Mesothelial cell of epicardium (in vitro differentiated cells): ENCODE measurements around a stretch of chr7.

DNA sequence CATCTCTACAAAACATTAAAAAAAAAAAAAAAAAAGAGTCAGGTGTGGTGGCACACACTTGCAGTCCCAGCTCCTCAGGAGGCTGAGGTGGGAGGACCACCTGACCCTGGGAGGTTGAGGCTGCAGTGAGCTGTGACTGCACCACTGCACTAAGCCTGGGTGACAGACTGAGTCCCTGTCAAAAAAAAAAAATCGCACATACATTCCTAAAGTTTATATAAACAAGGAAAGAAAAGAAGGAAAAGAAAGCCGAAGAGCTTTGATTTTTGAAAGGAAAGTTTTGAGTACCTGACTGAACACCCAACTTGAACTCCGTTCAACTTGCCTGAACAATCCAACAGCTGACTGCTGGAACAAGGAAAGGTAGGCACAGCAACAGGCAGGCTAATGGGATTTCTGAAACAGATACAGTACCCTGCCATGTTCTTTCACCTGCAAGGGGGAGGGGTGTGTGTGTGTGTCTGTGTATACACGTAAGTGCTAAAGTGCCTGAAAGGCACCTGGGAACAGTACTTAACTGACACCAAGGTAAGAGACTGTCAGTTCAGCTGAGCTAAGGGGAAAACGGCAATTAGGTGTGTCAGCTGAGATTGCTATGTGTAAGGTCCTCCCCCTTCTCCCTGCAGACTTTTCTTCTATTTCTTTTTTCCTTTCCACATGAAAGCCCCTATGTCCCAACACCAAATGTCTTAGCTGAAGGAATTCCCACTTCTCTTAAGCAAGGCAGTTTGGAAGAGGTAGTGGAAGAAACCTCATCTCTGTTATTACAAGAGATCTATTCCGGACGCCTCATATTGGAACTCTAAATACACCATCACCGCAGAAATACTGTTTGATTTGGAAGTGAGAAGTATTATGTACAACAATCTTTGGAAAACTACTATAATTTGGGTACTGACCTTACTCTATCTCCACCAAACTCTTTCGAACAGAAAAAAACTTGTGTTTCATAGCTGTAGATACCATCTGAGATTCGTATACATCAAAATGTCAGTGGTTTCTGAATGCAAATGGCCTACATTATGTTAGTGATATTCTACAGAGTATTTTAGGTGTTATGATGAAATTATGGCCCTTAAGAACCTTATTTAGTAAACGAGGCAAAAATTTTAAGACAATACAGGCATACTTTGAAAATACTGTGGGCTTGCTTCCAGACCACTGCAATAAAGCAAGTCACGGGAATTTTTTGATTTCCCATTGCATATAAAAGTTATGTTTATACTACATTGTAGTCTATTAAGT is 26.9 kb downstream of the NAMPT start:
- PRO-cap, result no peak

DNA sequence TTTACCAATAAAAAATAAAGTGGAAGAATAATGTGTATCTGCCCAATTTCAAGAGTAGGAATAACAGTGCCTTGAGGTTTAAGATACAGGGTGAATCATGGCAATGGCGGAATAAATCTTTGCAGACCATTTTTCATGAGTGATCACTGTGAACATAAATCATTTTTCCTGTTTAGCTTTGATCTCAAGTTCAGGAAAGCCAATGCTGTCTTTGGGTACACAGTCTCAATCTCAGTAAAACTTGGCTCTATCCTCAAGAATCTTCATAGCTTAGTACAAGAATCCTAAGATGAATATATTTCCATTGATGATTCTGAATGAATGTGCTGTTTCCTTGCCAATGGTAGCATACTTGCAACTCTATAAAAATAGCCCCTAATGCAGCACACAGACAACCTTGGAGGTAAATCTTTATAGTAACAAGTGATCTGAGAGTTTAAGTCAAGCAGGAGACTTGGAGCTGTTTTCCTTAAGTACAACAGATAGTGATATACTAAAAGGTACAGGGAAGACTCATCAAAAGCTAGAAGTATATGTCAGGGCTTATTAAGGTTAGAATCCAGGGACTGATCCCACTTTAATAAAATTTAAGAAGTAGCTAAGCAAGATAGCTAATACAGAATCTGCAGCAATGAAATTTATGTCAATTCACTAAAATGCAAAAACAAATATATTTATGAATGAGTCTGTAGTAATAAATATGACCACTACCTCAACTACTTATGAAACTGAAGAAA is 6.7 kb downstream of the NAMPT start:
- PRO-cap, result no peak

DNA sequence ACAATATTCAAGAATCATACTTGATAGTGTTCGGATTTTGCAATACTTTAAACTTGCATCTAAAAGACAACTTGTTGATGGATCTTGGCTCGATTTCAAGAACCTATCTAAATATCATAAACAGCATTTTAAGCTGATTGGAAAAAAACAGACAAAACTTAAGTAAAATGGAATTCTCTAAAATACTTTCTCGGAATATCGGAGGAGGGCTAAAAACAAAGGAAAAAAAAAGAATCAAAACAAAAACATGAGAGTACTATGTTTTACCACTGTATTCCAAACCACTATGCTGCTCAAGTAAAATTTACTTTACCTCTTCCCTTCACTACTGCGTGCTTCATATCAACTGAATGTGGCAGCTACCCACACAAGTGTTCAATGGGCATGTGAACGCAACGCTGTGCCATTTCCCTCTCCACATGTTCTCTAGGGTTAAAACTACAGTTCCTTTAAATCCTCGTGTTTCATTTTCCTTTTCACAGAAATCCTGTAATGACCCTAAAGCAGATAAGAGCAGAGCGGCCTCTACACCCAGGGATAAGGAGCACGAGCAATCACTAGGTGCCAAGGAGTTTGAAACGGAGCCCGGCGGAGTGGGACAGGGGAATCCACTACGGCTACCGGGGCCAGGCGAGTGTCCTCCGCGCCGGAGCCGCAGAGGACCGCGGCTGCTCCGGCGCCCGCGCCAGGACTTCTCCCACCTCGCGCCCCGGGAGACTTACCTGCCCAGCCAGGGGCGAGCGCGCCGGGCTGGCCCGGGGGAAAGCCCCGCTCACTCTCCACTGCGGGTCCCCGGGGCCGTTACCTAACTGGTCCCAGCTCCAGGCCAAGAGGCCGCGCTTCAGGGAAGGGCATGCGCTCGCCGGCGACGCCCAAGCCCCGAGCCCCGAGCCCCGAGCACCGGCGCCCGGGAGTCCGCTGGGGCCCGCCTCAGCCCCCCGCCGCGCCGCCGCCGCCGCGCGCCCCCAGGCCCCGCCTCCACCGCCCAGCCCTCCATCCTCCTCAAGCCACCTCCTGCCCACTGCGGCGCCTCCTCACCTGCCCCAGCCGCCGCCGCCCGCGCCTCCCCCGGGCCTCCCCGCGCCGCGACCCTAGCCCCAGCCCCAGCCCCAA is 801 bp downstream of the NAMPT start:
- PRO-cap, result unidirectional peak, plus-strand start at position 567 of the sequence; bidirectional peak, plus-strand start at position 775 of the sequence, minus-strand start at position 696 of the sequence

GRCh38 chr7:106415358-106415825 is 130.6 kb upstream of the NAMPT start:
- PRO-cap, result no peak

- PRO-cap, result no peak
These were observed 136.7 kb upstream of the NAMPT start for GRCh38 chr7:106421294-106422007.

- PRO-cap, result no peak
These were observed 176.5 kb downstream of the CCDC71L start for GRCh38 chr7:106484475-106484846.

- PRO-cap, result no peak
These were observed 130.8 kb downstream of the CCDC71L start for GRCh38 chr7:106530080-106530596.

- PRO-cap, result no peak
These were observed 14.0 kb downstream of the PIK3CG start for GRCh38 chr7:106879056-106879485.

- PRO-cap, result no peak
These were observed 25.0 kb downstream of the PRKAR2B start for GRCh38 chr7:107069328-107070127.

GRCh38 chr7:107182428-107182731 is 13.6 kb downstream of the HBP1 start:
- PRO-cap, result no peak

DNA sequence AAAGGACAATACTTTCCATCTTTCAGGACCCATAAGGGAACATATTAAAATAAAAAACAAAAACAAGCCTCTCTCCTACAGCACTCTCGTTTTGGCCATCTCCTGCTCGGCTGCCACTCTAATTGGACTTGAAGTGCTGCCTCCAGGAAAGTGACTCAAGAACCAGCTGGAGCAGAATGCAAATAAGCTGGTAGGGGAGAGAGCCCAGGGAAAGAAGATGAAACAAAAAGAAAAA is 65.6 kb downstream of the HBP1 start:
- PRO-cap, result no peak

DNA sequence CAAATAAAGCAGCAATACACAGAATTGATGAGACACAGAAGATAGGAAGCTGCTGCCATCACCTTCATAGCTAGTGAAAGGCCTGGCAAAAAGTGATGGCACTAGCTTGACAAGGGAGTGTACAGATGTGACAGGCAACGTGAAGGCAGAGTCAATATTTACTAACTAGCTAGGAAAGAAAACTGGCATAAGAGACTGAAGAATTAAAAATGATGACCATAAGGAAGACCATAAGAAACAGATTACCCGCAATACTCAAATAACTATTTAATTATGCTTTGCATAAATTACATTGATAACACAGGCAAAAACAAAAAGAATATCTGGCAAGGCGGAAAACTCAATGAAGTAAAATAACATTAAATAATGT is 9.5 kb downstream of the GPR22 start:
- PRO-cap, result no peak

DNA sequence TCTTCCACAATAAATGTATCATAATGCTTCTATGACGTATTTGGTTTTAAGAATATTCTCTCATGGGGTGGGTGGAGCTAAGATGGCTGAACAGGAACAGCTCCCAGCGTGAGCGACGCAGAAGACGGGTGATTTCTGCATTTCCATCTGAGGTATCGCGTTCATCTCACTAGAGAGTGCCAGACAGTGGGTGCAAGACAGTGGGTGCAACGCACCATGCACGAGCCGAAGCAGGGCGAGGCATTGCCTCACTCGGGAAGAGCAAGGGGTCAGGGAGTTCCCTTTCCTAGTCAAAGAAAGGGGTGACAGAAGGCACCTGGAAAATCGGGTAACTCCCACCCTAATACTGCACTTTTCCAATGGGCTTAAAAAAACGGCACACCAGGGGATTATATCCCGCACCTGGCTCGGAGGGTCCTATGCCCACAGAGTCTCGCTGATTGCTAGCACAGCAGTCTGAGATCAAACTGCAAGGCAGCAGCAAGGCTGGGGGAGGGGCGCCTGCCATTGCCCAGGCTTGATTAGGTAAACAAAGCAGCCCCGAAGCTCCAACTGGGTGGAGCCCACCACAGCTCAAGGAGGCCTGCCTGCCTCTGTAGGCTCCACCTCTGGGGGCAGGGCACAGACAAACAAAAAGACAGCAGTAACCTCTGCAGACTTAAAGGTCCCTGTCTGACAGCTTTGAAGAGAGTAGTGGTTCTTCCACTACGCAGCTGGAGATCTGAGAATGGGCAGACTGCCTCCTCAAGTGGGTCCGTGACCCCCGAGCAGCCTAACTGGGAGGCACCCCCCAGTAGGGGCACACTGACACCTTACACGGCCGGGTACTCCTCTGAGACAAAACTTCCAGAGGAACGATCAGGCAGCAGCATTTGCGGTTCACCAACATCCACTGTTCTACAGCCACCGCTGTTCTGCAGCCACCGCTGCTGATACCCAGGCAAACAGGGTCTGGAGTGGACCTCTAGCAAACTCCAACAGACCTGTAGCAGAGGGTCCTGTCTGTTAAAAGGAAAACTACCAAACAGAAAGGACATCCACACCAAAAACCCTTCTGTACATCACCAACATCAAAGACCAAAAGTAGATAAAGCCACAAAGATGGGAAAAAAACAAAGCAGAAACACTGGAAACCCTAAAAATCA is 38.4 kb downstream of the GPR22 start:
- PRO-cap, result no peak

DNA sequence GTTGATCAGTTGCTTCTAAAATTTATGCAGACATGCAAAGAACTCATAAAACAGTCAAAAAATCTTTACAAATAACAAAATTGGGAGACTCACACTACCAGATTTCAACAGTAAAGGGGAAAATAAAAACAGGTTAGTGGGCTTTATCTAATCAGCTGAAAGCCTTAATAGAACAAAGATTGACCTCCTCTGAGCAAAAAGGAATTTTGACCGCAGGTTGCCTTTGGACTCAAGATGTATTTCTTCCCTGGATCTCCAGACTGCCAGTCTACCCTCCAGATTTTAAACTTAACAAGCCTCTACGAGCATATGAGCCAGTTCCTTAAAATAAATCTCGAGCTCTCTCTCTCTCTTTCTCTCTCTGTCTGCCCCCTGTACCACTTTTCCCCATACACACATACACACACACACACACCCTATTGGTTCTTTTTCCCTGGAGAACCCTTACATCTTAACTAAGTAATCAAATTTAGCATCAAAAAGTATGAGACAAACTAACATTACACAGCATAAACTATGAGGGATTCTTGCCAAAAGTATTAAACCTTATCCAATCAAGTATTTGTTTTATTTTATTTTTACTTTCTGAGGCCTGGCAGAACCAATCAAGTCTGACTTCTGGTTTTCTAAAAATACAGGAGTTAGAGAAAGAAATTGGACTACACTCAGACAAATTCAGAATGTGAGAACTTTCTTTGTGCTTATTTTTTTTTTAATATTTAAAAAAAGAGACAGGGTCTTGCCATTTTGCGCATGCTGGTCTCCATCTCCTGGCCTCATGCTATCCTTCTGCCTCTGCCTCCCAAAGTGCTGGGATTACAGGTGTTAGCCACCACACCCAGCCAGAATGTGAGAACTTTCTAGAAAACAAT is 11.4 kb downstream of the BCAP29 start:
- PRO-cap, result no peak

GRCh38 chr7:107661380-107662402 is 1.1 kb downstream of the SLC26A4 start:
- PRO-cap, result no peak

DNA sequence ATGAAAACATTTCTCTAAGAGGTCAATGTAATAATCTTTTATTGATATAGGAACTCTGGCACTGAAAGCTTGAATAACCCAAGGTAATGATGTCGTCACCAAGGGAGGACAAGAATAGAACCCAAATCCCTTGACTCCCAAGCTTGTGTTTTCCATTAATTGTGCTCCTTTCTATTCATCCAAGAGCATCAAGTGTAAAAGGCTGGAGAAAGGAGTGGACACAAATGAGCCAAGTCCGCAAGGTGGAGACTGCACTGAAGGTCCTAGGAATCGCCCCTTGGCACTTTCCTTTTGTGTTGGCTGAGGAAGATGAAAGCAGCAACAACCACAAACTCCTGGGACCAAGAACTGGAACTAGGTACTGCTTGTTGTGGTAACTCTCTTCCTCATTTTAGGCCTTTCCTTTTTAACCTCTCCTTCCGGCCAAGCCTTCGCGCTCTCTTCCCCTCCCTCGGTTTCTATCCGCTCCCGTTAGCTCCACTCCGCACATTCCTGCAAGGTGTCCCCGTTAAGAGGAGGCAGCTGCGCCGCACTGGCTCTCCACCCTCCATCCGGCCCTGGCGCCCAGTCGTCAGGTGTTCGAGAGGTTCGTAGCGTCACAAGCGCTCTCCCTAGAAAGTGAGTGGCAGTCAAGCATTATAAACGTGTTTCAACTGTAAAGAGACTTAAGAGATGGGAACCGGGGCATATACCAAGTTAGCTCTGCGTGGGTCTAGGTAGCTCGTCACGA is 984 bp upstream of the CBLL1 start:
- PRO-cap, result no peak

- PRO-cap, result no peak
These were observed 463 bp downstream of the CBLL1 start for GRCh38 chr7:107744492-107744718.

- PRO-cap, result no peak
These were observed 17.1 kb downstream of the SLC26A3 start for GRCh38 chr7:107785883-107786416.

- PRO-cap, result no peak
These were observed 40.1 kb upstream of the SLC26A3 start for GRCh38 chr7:107843121-107843602.

GRCh38 chr7:107930977-107931575 is 40.1 kb downstream of the DLD start:
- PRO-cap, result no peak